ENCODE measurements around a stretch of chr16.

DNA sequence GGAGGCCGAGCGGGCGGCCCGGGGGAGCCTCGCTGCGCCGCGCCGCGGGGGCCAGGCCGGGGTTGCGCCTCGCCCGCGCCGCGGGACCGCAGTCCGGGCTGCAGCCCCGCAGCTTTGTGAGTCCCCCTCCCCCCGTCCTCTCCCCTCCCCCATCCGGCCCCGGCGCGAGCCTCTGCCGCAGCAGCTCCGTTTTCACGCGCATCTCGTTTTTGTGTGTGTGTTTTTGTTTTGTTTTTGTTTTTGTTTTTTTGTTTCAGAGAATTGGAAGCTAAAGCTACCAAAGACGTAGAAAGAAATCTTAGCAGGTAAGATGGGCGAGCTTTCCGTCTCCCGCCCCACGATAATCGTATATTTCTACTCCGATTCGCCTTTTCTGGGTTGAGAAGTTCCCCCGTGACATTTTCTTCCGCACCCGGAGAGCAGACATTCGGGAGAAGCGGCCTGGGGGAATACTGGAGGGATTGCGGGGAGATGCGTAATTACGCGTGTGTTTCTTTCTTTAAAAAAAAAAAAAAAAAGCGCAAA is 607 bp downstream of the TNRC6A start:
- RRBS, result under 1% methylated on average over 22 of the region's 48 CpGs
CAGE:
- cytosol, long polyA plus RNA, result start-site peak on the plus strand centred at position 164 of the sequence, 68 bp wide, 77 reads
- long polyA plus RNA, result start-site peak on the plus strand centred at position 211 of the sequence, 185 bp wide, 148 and 144 reads in 2 replicates
- nucleus, long polyA plus RNA, result start-site peak on the plus strand centred at position 147 of the sequence, 57 bp wide, 116 reads

DNA sequence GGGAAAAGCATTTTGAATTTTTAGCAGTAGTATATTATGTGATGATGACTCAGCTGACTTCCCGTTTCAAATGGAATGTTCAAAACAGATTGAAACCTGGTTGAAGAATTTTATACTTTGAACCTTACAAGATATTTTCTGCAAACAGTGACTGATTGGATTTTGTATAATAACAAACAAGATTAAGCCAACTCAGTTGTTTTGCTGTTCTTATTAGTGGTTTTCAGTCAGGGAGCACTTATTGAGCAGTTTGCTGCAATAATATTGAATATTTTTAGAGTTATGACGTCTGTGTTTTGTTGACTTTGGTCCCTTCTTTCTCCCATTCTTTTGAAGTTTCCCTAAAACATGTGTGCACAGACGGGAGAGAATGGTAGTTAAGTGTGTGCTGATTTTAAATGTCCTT is 8.1 kb downstream of the TNRC6A start:
- RRBS, result no CpG with 5 or more reads among the region's 3 CpGs
CAGE:
- cytosol, long polyA plus RNA, result no peak
- long polyA plus RNA, result no peak
- nucleus, long polyA plus RNA, result no peak

DNA sequence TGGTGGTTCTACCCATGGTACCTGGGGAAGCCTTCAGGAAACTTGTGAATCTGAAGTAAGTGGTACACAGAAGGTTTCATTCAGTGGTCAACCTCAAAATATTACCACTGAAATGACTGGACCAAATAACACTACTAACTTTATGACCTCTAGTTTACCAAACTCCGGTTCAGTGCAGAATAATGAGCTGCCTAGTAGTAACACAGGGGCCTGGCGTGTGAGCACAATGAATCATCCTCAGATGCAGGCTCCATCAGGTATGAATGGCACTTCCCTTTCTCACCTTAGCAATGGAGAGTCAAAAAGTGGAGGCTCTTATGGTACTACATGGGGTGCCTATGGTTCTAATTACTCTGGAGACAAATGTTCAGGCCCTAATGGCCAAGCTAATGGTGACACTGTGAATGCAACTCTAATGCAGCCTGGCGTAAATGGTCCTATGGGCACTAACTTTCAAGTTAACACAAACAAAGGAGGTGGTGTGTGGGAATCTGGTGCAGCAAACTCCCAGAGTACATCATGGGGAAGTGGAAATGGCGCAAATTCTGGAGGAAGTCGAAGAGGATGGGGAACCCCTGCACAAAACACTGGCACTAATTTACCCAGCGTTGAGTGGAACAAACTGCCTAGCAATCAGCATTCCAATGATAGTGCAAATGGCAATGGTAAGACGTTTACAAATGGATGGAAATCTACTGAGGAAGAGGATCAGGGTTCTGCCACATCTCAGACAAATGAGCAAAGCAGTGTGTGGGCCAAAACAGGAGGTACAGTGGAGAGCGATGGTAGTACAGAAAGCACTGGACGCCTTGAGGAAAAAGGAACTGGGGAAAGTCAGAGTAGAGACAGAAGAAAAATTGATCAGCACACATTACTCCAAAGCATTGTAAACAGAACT is 55.6 kb upstream of the SLC5A11 start:
- RRBS, result no CpG with 5 or more reads among the region's 9 CpGs
CAGE:
- cytosol, long polyA plus RNA, result no peak
- long polyA plus RNA, result no peak
- nucleus, long polyA plus RNA, result no peak

DNA sequence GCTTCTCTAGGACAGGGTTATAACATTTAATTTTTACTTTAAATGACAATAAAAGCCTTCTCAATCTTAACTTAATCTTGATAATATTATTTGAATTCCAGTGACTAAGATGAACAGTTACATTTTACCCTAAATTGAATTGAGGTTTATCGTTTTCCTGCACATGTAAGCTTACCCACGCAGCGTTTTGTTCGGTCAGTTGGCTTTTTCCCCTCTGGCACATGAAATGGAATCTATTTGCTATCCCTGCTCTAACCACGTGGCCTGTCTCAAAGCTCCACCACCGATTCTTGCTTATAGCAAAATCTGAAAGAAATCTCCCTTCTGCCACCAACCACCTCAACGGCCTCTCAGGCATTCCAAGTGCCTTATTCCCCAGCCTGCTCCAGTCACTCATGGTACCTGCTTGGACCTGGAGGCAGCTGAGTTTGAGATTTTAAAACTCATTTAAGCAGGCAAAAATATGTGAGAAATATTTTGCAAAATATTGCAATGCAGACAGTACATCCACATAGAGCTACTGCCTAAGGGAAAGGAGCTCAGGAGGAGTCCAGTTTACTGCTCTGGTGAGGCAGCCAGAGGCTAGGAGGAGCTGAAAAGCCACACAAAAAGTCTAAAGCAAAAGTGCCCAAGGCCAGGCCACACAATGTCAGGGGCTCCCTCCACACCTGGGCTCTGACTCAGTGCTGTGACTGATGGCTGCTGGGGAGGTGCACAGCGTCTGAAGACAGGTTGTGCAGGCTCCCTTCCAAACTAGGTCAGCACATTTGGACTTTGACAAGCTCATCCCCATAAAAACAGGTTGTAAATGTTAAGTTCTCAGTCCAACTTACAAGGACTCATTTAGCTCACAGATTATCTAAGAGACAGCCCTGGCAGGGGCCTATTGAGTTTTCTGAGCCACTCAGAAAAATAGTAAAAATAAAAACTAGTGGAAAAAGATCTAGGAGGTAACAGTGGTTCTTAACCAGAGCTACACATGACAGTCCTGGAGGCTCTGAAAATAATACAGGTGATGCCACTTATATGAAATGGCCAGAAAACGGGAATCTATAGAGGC is 26.3 kb downstream of the ARHGAP17 start:
- RRBS, result no CpG with 5 or more reads among the region's 9 CpGs
CAGE:
- cytosol, long polyA plus RNA, result no peak
- long polyA plus RNA, result no peak
- nucleus, long polyA plus RNA, result no peak

GRCh38 chr16:24997782-24998576 is 17.2 kb downstream of the ARHGAP17 start:
- RRBS, result no CpG with 5 or more reads among the region's 16 CpGs
CAGE:
- cytosol, long polyA plus RNA, result no peak
- long polyA plus RNA, result no peak
- nucleus, long polyA plus RNA, result no peak

DNA sequence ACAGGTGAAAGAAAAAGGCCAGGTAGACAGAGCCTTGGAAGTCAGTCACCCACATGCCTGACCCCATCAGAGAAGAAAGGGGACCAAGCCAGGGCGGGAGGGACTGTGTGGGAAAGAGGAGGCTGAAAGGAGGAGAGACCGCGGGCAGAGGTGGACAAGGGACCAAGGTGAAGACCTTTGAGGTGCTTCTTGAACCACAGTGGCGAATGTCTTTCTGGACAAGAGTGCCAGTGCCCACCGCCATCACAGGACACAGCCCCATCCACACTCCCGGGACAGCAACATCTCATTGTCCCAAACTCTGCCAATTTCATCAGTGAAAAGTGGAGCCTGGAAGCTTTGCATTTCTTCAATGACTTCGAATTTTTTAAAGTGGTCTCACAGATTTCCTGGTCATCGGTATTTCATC is 16.4 kb downstream of the ARHGAP17 start:
- RRBS, result no CpG with 5 or more reads among the region's 8 CpGs
CAGE:
- cytosol, long polyA plus RNA, result no peak
- long polyA plus RNA, result no peak
- nucleus, long polyA plus RNA, result no peak

DNA sequence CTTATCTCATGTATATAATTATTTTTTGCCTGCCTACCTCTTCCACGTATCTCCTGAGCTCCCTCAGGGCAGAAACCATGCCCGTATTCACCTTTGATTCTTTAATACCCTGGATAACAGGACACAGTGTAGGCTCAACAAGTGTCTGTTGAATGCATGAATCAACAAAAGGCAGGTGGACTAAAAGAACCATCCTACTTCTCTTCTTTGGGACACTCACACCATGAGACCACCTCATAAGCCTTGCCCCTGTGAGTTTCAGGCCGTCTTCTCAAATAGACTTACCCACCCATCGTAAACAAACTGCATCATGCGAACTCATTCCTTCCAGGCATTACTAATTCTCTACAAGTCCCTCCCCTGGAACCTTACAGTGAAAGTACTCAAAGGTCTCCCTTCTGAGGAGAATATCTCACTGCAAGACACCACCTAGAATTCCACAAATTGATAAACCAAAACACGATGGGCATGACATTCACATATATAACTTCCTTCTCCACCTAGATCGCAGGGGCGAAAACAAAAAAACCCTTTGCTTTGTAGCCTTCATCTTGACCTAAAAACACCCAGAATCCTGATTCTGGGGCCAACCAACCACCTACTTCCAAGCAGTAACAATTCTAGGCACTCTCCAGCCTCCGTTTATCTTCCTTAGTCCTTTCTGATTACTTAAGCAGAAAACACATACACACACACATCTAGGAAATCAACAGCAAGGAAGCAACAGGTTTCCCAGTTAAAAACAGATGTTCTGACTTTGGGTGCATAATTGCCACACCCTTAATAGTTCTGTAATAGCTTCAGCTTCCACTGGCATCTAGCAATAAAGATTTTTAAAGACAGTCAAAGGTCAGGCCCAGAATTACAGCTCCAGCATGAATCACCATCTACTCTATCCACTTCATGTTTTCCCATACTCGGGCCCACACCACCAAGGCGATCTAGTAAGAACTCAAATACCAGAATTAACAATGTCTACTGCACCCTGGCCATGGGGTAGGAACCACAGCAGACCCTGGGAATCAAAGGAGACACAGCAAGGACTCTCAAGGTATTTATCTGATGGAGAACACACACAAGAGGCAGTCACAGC is 2.8 kb downstream of the ARHGAP17 start:
- RRBS, result no CpG with 5 or more reads among the region's 11 CpGs
CAGE:
- cytosol, long polyA plus RNA, result no peak
- long polyA plus RNA, result no peak
- nucleus, long polyA plus RNA, result no peak

DNA sequence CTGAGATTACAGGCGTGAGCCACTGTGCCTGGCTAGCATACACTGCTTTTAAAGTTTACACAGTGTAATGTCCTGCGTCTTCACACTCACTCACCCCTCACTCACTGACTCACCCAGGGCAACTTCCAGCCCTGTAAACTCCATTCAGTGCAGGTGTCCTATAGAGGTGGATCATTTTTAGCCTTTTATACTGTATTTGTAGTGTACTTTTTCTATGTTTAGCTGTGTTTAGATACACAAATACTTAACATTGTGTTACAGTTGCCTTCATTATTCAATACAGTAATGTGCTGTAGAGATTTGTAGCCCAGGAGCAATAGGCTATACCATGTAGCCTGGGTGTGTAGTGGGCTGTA is 35.2 kb upstream of the ARHGAP17 start:
- RRBS, result no CpG with 5 or more reads among the region's 2 CpGs
CAGE:
- cytosol, long polyA plus RNA, result no peak
- long polyA plus RNA, result no peak
- nucleus, long polyA plus RNA, result no peak

DNA sequence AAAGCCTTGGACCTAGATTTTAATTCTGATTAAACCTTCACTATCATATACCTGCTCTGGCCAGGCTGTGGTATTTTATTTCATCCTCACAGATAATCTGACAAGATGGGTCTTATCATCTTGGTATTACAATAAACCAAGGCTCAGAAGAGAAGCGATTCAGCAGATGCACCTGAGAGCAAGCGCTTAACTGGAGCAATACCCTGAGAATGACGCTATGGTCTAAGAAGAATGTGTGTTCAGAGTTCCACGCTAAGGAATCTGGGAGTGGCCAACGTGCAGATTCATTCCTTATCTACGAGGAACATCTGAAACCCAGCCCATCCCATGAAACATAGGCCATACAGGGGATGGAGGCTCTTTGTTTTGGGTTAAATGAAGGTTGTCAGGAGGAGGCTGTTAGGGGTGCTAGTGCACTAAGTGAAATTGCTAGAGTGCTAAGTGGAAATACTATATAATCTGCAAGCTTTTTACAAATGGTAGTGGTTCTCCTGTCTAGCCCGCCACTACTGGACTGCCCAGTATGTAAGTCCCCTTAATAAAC is 28.5 kb upstream of the KDM8 start:
- RRBS, result no CpG with 5 or more reads among the region's 7 CpGs
CAGE:
- cytosol, long polyA plus RNA, result no peak
- long polyA plus RNA, result no peak
- nucleus, long polyA plus RNA, result no peak

GRCh38 chr16:27271722-27272048 is 3.1 kb upstream of the NSMCE1 start:
- RRBS, result no CpG with 5 or more reads among the region's 4 CpGs
CAGE:
- cytosol, long polyA plus RNA, result no peak
- long polyA plus RNA, result no peak
- nucleus, long polyA plus RNA, result no peak

GRCh38 chr16:27374756-27375521 is 27.0 kb upstream of the IL21R start:
- RRBS, result 8% methylated on average over 2 of the region's 10 CpGs
CAGE:
- cytosol, long polyA plus RNA, result no peak
- long polyA plus RNA, result no peak
- nucleus, long polyA plus RNA, result no peak

GRCh38 chr16:27448532-27448740 is 46.5 kb downstream of the IL21R start:
- RRBS, result no CpG with 5 or more reads among the region's 6 CpGs
CAGE:
- cytosol, long polyA plus RNA, result no peak
- long polyA plus RNA, result no peak
- nucleus, long polyA plus RNA, result no peak

DNA sequence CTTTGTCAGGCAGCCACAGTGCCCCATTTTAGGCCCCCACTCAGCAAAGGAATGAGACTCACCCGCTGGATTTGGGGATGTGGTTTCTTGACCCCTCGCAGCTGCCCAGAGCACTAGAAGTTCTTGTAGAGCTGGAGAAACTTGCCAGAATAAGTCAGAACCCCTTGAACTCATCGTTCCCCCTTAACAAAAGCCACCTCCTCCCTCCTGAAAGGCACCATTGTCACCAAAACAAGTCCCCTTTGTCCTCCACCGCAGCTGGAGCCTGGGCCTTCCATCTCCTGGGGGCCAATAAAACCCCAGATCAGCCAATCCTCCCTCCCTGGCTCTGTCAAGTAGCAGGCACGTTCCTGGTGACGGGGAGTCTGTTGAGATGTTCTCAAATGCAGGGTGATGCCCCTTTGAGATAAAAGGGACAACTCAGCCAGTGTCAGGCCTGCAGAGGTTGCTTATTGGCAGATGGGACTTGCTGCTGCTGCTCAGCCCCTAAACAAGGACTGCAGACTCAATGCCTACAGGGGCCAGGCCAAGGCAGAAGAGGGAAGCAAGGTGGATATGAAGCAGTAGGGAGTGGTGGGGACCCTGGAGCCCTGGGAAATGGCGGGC is 168.8 kb downstream of the KATNIP start:
- RRBS, result no CpG with 5 or more reads among the region's 7 CpGs
CAGE:
- cytosol, long polyA plus RNA, result no peak
- long polyA plus RNA, result no peak
- nucleus, long polyA plus RNA, result no peak

- RRBS, result no CpG with 5 or more reads among the region's 37 CpGs
CAGE:
- cytosol, long polyA plus RNA, result no peak
- long polyA plus RNA, result no peak
- nucleus, long polyA plus RNA, result no peak
These were observed 199.7 kb downstream of the KATNIP start for GRCh38 chr16:27749396-27750366.

DNA sequence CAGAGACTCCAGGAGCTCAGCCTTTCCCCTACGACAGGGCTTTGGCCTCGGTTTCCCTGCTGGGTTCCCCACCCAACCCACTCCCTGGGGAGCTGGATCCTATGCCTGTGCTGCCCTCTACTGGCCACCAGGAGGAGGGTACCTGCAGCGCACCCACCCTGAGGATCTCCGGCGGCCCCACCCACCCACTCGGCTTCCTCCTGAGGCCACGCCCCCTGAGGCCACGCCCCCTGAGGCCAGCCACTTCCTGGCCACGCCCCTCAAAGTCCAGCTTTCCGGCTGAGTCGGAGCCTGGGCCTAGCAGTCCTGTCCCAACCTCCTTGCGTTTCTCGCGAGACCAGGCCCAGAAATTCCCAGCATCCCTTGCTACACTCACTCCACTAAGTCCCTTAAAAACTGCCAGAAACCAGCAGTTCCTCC is 195.9 kb downstream of the GSG1L start:
- RRBS, result 4% methylated on average over 2 of the region's 14 CpGs
CAGE:
- cytosol, long polyA plus RNA, result no peak
- long polyA plus RNA, result no peak
- nucleus, long polyA plus RNA, result no peak

- RRBS, result no CpG with 5 or more reads among the region's 17 CpGs
CAGE:
- cytosol, long polyA plus RNA, result no peak
- long polyA plus RNA, result no peak
- nucleus, long polyA plus RNA, result no peak
These were observed 40.2 kb upstream of the GSG1L start for GRCh38 chr16:28103609-28104238.

DNA sequence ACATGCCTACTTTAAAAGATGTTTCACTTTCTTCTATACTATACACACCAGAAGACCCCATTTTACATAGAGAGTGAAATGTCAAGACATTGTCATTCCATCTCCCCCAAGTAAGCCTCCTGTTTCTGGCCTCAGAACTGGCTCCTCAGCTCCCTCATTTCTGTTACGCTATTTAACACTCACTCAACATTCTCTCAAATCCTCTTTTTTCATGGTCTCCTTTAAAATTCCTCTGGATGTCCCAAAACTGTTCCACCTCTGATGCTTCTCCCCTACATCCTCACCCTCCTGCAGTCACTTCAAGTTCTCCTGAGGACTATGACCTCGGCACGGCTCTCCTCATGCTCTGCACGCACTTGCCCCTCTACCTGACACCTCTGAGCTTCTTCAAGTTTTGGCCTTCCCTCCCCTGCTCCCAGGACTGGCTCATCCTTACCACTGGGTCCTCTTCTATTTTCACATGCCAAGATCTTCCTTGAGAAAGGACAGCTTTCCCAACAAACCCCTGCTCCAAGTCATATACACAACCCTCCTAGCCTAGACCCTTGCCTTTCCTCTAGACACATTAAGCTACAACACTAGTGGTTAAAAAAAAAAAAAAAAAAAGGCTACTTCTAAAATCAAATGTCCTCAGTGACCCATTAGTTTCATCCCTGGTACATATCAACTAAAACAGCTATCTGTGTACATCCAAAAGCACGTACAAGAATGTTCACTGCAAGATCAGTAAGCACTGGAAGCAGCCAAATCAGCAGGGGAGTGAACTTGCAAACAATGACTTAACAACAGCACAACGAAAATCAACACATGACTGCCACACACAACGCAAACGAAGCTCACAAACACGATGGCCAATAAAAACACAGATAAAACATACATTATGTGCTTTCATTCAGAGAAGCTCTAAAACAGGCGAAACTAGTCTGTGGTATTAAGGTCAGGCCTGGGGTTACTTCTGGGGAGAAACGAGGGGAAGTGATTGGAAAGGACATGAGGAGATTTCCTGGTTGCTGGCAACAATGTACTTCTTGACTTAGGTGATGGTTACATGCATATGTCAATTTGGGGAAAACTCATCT is 60.8 kb downstream of the XPO6 start:
- RRBS, result no CpG with 5 or more reads among the region's 11 CpGs
CAGE:
- cytosol, long polyA plus RNA, result no peak
- long polyA plus RNA, result no peak
- nucleus, long polyA plus RNA, result no peak

DNA sequence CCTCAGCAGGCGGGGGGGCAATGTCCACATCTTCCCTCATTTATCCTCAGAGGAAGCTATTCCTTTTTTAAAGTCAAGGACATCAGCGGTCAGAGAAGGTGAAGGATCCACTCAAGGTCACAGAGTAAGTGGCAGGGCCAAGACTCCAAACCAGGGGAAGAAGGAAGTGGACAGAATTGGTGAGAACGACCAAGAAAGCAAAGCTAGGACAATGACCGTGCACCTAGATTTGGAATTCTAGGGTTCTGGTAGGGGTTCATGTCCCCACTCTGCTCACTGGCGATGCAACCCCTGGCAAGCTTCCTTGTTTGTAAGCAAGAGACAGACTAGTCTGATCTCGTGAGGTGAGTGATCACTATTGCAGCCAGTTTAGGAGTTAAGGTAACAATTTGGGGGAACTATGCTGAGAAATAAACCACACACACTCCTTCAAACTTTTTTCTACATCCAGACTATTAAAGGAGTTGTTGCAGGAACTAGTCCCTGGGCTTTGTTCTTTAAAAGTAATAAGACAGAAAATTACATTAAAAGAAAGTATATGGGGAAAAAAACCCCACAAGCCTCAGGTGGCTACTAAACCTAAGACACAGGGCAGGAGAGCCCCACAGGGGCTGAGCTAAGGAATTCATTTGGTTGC is 48.1 kb downstream of the XPO6 start:
- RRBS, result no CpG with 5 or more reads among the region's 6 CpGs
CAGE:
- cytosol, long polyA plus RNA, result no peak
- long polyA plus RNA, result no peak
- nucleus, long polyA plus RNA, result no peak

- RRBS, result no CpG with 5 or more reads among the region's 9 CpGs
CAGE:
- cytosol, long polyA plus RNA, result no peak
- long polyA plus RNA, result no peak
- nucleus, long polyA plus RNA, result no peak
These were observed 39.5 kb downstream of the XPO6 start for GRCh38 chr16:28172217-28172737.

DNA sequence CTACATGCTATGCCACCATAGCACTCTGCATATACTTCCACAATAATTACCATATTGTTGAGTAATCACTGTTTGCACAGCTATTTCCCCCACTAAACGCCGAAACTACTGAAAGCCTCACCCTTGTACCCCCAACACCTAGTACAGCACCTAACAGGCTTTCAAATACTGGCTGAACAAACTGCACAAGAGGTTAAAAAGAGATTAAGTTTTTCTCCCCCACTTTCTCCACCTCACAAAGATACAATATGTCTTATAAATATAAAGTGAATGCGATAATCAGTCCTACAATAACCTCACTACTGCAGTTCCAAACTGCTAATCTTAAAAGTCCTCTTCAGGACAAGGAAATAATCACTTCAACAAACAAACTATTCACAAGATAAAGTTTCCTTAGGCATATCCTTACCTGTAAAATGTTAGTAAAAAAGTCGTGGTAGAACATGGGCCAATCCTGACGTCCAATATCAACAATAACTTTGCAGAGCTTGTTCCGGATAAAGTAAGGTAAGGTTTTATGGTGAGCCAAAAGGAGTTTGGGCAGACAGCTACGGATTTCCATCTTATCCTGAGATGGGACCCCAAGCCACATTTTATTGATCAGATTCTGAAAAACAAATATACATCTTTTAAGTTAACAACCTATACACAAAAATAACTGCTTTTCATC is 36.1 kb downstream of the XPO6 start:
- RRBS, result no CpG with 5 or more reads among the region's 7 CpGs
CAGE:
- cytosol, long polyA plus RNA, result no peak
- long polyA plus RNA, result no peak
- nucleus, long polyA plus RNA, result no peak